ENCODE measurements around a stretch of chr1.

DNA sequence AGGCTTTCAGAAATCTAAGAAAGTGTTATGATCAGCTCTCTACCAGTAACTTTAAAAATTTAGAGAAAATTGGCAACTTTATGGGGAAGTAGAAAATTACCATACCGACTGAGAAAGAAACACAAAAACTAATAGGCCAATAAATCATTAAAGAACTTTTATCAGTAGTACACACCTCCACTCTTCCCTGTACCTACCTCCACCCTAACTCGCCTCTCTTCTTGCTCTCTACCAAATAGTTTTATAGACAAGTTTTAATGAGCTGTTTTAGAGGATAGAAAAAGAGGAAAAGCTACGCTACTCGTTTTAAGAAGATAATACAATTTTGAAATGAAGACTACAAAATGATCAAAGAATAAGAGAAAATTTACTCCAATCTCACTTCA lies 49.1 kb downstream of the FYB2 start:
- RRBS, 2 experiments: no CpG with 5 or more reads among the region's 4 CpGs

GRCh38 chr1:56818788-56819209 lies 405 bp downstream of the FYB2 start:
- RRBS, 2 experiments: no CpG with 5 or more reads among the region's 7 CpGs

- RRBS, 2 experiments: no CpG with 5 or more reads among the region's 10 CpGs
Measured at GRCh38 chr1:56835626-56836227, 16.5 kb upstream of the FYB2 start.

DNA sequence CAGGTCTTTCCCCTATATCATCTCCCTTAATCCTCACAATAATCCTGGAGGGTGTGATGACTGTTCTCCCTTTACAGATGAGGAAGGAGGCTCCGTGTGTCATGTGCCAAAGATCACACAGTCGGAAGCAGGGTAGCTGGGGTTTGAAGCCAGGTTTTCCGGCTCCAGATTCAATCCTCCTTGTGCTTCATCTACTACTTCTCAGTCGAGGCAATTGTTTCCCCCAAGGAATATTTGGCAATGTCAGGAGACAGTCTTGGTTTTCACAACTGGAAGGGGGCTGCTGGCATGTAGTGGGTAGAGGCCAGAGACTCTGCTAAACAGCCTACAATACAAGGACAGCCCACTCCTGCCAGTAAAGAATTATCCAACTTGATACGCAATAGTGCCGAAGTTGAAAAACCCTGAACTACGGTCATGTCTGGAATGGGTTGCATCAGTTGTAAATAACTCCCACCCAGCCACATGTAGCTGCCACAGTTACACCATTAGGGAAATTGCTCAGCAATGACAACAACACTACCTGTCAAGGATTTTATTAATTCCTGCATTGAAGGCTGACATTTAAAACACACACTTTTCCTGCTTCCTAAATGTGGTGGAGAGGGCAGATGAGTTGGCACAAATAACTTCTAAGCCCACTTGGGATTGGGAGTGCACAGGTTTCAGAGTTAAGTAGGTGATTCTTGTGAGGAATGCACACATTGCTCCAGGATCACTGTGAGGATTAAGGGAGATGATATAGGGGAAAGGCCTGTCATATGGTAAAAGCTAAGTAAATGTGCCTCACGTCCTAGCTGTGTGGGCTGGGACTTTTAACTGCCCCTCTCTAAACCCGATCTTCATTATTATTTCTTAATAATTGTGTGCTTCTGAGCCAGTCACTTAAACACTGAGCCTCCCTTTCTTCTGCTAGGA lies 54.3 kb downstream of the C8B start:
- RRBS, 2 experiments: no CpG with 5 or more reads among the region's 9 CpGs

GRCh38 chr1:57421965-57423024 lies 1.6 kb downstream of the DAB1 start:
- RRBS, 2 experiments: 1 to 3% methylated on average over 24 of the region's 66 CpGs

DNA sequence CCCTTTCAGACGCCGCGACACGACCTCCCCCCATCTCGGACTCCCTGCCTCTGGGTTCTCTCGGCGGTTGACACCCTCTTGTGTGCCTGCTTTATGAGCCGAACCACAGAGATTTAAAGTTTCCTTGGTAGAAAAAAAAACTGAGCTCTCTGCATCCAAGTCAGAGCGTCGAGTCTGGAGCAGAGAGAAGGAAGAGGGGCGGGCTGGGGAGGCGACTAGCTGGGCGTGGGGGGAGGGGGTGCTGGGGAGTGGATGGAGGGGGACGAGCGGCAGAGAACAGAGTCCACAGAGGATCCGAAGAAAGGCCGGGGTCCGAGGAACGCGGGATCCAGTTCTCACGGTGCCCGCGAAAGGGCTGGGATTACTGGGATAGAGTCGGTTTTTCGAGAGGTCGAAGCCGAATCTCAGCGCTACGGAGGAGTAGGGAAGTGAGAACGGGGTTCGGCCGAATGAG lies 808 bp downstream of the DAB1 start:
- RRBS, 2 experiments: no CpG with 5 or more reads among the region's 32 CpGs

DNA sequence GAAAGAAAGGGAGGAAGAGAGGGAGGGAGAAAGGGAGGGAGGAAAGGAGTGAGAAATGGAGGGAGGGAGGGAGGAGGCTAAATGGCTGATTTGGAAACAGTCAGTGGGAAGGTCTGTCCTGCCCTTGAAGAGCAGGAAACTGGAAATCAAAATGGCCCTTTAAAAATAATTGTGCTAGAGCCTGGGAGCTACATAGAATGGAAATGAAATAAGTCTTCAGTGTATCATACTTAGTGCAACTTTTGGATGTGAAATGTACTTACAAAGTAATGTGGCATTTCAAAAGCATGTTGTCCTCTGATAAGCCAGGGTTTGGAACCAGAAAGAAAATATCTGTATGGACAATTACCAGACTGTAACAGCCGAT lies 546.5 kb downstream of the OMA1 start:
- RRBS, 2 experiments: no CpG with 5 or more reads among the region's 1 CpG

DNA sequence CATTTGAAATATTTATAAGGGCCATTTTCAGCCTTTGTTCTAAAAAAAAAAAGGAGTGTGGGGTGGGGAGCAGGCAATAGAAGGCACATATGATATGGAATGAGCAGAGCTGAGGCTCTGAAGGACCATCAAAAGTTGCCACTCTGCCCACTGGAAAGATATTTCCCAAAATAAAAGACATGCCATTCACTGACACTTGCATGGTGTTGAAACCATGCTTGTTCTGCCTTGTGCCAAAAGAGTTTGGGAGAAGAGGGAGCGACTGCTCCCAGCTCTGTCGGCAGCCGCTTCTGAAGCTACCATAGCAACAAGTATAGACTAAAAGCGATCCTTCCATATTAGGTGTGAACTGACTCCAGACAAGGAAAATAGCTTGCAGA lies 264.0 kb downstream of the OMA1 start:
- RRBS, 2 experiments: no CpG with 5 or more reads among the region's 4 CpGs

DNA sequence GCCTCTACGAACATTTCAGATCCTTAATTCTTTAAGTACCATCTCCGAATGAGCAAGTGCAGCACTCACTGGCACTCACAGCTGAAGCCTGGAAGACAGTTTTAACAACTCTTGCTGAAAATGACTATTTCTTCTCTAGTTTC lies 1.0 kb downstream of the OMA1 start:
- RRBS, 2 experiments: no CpG with 5 or more reads among the region's 2 CpGs

DNA sequence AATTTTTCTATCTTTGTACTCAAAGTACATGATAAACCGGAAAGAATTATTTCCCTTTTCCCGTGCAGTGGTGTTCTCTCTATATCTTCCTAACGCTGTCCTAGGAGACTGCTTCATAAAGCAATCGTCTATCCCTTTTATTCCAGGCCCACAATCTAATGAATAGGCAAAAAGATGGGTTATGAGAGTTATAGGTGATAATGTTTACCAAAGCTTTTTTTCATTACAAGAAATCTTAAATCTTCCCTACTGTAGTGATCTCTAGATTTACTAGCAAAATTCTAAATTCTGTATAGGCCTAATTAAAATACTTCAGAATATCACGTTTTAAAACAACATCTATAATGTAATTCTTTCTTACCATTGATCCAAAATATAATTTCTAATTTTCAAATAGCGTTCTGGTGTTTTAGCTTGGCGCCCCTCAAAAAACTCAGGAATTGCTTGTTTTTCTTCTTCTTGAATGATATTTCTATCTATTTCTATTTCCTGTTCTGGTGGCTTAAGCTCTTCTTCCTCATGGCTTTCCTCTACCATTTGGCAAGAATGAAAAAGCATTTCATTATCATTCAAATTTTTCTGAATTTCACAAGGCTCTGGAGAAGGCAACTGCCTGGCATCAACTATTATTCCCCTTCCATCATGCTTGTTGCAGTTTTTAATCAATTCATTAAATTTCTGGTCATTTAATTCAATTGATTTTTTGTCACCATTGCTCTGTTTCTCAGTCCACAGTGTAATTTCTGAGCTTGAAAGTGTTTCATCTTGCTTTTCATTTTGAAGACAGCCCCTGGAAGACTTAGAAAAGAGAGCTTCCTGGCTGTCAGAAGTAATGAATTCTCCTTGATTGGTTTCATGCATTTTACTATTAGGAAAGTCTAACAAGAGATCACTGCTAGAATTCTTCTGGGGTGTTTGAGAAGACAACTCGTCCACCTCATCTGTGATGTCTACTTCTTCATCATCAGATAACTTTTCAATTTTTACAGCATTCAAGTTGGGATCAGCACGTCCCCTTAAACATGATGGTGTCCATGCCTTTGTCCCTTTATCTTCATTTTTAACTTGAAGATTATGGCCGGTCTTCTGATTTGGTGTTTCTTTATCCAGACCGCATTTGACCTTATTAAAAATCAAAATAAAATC lies 18.1 kb downstream of the MYSM1 start:
- RRBS, 2 experiments: no CpG with 5 or more reads among the region's 11 CpGs

DNA sequence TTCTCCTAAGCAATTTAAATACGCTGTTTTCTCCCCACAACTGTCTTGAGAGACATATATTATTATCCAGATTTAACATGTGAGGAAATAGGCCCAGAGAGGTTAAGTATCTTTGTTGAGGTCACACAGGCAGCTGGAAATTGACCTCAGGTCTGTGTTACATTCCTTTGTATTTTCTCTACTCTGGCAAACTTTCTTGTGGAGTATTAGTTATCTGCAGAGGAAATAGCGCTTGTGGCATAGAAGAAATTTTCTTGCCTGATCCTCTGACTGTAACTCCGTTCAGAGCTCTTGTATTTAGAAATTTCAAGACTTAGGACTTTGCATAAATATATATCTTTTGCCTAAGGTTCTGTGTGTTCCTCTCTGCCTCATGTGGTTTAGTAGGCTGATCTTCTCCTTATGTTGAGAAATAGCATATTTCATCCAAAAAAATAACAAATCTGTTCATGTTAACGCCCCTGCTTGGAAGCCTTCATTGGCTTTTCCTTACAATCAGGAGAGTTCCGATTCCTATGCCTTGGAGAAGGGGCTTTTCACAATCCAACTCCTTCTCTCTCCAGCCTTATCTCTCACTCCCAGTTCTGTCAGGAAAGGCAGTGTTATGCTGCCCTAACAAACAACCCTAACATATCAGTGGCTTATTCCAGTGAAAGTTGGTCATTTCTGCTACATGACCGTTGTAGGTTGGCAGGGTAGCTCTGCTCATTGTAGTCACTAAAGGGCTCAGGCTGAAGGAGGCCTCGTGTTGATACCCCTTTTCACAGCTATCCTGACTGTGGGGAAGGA lies 2.5 kb upstream of the JUN start:
- RRBS, 2 experiments: no CpG with 5 or more reads among the region's 7 CpGs

DNA sequence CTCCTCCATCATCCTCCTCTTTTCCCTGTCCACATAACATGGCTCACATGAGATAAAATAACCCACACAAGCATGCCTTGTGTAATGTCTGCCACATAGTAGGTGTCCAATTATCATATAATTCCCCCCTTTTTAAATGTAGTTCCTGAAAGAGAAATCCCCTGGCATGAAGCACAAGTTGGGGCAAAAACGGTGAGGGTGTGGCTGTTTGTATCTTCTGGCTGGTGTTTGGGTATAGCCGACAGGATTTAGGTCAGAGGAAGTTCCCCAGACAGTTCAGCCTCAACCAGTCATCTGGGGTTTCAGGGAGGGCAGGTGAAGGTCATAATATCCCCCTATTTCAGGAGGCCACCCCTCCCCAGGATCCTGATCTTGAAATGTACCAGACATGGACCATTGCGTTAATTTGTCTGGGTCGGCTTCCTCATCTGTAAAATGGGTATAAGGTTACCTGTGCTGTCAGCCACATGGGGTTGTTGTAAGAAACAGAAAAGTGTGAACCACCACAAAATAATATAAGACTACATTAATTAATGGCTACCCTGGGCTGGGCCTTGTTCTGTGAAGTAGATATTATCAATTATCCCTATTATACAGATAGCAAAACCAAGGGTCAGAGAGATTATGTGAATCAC lies 29.1 kb upstream of the JUN start:
- RRBS, 2 experiments: no CpG with 5 or more reads among the region's 4 CpGs

DNA sequence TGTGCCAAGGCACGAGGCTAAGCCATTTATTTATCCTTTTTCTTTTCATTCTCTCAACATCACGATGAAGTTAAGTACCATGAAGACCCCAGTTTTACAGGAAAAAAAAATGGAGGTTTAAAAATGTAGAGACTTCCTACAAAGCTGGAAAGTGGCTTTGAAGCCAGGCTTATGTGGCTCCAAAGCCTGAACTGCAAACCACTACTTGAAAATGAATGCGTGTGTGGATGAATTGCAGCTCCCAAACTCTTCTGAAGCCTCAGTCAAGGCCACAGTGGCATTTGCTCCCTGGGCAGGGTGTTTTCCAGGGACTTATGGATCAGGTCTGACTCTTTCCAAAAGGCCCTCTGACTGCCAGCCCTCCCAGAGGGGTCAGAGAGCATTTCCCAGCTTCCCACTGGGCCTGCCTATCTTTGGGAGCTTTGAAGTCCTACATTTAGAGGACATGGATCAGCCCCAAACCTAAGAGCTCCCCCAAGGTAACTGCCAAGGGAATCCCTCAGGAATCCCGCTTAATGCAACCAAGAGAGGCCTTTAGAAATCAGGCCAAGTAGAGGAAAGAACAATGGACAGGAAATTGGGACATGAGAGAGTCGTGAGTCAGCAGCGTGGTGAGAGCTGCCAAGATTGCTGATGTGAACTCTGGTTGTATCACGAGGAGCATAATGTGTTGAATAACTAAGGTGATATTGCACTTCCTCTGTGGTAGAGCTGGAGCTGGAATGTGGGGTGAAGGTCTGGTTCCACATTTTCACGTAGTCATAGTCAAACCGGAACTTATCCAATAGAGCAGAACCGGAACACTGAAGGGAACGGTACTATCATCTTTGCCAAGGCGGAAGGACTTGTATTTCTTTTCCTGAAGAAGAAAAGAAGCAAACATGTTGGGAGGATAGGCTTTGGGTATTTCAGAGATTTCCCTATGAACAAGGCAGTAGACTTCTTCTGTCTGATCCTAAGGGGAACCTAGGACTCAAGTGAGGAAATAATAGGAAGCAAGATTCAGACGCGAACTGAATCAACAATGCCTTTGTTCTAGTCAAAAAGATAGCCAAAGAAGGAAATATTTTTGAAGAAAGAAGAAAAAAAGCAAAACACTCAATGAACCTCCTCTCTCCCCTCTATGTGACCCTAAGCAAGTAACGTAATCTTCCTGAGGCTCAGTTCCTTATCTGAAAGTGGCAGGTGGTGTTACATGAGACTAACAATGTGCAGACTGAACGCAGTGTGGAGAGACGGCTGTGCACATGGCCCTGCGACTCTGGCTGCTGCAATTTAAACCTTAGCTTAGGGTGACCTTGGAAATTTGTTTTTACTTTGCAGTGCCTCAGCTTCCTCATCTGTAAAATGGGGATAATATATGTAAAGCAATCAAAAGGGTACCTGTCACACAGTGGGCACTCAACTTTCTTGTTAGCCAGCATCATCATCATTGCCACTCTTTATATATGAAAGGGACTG lies 99.6 kb upstream of the JUN start:
- RRBS, 2 experiments: no CpG with 5 or more reads among the region's 18 CpGs

DNA sequence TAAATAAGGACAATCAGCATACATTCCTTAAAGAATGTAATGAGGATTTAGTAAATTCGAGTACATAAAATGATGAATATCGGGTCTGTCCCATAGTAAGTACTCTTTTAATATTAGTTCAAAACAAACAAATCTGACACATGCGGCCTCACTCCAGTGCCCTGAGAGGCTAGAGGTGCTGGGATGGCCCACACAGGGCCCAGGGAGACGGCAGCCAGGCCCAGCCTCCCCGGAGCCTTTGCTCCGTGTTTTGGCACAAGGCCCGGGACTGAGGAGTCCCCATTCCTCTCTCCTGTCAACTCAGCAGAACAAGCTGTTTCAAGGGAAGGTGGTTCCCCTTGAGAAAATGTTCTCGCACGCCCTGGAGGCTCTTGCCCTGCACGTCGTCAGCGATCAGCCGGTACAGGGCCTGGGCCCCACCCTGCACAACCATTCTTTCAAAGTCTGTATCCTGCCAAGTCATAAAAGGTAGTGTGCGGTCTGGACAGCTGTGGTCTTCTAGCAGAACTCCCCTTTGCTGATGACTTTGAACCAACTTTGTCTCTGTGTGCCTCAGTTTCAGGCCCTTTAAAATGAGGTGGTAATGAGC lies 138.4 kb upstream of the JUN start:
- RRBS, 2 experiments: no CpG with 5 or more reads among the region's 14 CpGs

GRCh38 chr1:58968290-58969141 lies 184.7 kb upstream of the JUN start:
- RRBS, 2 experiments: no CpG with 5 or more reads among the region's 5 CpGs

- RRBS, 2 experiments: no CpG with 5 or more reads among the region's 4 CpGs
Measured at GRCh38 chr1:58982585-58983002, 198.7 kb upstream of the JUN start.

GRCh38 chr1:59124108-59124548 lies 172.8 kb upstream of the FGGY start:
- RRBS, 2 experiments: no CpG with 5 or more reads among the region's 2 CpGs